Measurements from ENCODE around the gene ID3.

GRCh38 chr1:22341925-22342611 is 109.6 kb upstream of the ZBTB40 start:
- PRO-cap: no peak

GRCh38 chr1:22418676-22419235 is 32.9 kb upstream of the ZBTB40 start:
- PRO-cap: no peak

GRCh38 chr1:22702135-22702801 is 8.4 kb upstream of the EPHB2 start:
- PRO-cap: no peak

DNA sequence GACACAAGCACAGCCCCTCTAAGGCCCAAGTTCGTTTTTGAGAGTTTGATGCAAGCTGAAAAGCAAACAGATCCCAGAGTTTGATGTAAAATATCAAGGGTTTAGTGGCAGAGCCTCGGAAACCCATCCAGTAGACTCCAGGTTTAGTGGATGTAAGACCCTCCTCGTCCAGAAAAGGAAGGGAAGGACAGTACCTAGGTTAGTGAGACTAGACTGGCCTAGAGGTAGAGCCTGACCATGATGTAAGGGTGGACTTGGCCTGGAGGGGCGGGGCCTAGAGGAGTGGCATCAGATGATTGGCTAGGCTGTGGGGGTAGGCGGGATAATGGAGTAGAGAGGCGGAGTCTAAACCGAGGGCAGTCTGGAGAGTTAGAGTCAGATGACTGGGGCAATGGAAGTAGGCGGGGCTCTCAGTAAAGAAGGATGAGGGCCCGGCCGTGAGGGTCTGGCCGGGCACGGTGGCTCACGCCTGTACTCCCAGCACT is 70.0 kb downstream of the EPHB2 start:
- PRO-cap: no peak

GRCh38 chr1:22792461-22793150 is 82.0 kb downstream of the EPHB2 start:
- PRO-cap: no peak

GRCh38 chr1:22794484-22795010 is 83.9 kb downstream of the EPHB2 start:
- PRO-cap: no peak

GRCh38 chr1:22929053-22929361 is 43.7 kb downstream of the LACTBL1 start:
- PRO-cap: no peak

- PRO-cap: no peak
Measured at GRCh38 chr1:23082247-23082708, 63.0 kb downstream of the KDM1A start.

- PRO-cap: no peak
Measured at GRCh38 chr1:23097147-23097612, 77.9 kb downstream of the KDM1A start.

DNA sequence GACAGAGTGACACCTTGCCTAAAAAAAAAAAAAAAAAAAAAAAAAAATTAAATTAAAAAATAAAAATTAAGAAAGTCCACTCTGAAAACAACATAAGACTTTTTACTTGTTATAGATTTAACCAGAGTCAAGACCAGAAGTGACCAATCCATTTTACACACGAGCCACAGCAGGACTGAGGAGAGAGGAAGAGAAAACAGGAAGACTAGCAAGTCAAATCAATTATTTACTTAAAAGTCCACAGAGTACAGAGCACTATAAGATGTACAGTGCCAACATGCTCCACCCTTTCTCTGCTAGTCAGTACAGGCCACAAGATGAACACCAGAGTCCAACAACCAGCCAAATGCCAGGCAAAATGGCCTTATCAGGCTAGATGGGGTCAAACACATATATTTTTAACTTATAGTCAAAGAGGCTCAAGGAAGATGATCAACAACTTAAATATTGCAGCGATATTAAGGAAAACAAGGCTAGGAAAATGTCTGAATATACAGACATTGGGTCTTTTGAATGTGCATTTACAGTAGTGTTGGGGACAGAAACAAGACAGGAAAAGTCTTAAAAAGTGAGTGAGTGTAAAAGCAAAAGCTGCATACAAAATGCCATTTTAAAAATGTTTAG is 68.1 kb downstream of the HTR1D start:
- PRO-cap: no peak

GRCh38 chr1:23304120-23304768 is 39.8 kb downstream of the HNRNPR start:
- PRO-cap: no peak

DNA sequence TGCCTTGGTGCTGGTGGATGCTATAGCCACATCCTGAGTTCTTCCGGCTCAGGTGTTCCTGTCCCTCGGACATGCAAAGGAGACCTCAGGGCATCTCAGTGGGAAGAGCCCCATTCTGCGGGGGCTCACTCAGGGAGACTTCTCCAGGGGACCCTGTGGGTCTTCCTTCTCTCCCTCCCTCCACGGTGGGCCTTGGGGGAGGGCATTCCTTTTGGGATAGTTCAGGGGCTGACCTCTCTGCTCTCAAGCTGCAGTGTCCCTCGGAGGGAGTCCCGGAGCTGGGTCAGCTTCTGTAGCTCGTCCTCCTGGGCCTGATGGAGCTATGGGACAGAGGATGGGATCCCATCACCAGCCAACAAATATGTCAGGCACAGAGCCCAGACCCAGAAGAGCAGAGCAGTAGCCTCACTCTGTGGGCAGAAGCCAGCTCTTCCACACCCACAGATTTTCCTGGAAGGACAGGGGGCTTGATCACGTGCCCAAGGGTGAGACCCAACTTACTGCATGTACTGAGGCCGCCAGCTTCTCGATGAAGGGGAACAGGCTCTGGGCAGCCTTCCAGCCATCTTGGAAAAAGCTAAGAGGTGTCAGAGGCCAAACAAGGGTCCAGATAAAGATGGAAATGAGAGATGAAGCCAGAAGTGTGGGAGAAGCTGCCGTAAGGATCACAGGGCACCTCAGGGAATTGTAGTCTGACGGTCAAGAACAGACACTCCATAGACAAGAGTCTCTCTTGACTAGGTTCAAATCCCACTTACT is 16.8 kb upstream of the TCEA3 start:
- PRO-cap: no peak

DNA sequence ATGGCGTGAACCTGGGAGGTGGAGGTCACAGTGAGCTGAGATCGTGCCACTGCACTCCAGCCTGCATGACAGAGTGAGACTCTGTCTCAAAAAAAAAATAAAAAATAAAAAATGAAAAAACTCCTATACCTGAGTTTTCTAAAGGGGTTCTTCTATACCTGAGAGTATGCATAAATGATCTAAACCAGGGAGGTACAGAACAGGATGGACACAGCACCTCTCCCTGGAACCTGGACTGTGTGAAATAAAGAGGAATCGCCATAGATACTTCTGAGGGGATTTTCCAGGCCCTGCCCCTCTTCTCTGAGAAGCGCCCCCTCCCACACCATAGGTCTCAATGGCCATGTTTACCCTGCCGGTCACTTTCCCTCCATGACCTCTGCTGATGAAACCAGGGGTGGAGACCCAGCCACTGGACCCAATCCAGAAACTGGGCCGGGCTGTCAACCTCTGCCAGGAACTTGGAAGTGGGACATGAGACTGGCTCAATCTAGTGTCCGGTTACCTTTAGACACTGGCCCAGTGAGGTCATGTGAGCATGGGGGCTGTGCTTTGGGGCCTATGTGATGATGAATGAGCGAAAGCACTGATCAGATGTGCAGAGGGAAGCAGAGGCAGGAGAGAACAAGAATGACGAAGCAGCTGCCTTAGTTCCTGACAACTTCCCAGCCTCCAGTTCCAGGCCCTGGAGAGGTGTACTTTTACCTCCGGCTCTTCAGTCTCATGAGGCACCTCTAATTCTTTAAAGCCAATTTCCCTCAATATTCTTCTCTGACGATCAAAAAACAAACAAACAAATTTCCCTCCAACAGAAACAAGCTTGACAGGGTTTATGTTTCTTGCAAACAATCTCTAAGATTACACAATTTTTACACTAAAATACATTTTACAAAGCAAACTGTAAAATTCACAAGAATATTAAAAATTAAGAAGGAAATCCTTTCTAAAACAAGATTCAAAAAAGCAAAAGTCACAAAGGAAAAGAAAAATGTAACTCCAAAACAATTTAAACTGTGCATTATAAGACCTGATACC is 5.0 kb downstream of the ASAP3 start:
- PRO-cap: unidirectional peak, plus-strand start at position 593 of the sequence

- PRO-cap: no peak
Measured at GRCh38 chr1:23525781-23526811, 4.9 kb downstream of the E2F2 start.

GRCh38 chr1:23558763-23559730 is at the start of gene ID3:
TSS of gene ID3 (minus strand) at chr1:23559501.
- PRO-cap: unidirectional peak, minus-strand start at chr1:23558899; bidirectional peak, plus-strand start at chr1:23559644, minus-strand start at chr1:23559436

- PRO-cap: bidirectional peak, plus-strand start at chr1:23568368, minus-strand start at chr1:23568087
Measured at GRCh38 chr1:23567970-23568125, 8.5 kb upstream of the ID3 start.

GRCh38 chr1:23577076-23577938 is 18.0 kb upstream of the ID3 start:
- PRO-cap: bidirectional peak, plus-strand start at chr1:23577589, minus-strand start at chr1:23577499; unidirectional peak, minus-strand start at chr1:23577680

- PRO-cap: bidirectional peak, plus-strand start at chr1:23581485, minus-strand start at chr1:23581314
Measured at GRCh38 chr1:23581199-23581836, 22.0 kb upstream of the ID3 start.

DNA sequence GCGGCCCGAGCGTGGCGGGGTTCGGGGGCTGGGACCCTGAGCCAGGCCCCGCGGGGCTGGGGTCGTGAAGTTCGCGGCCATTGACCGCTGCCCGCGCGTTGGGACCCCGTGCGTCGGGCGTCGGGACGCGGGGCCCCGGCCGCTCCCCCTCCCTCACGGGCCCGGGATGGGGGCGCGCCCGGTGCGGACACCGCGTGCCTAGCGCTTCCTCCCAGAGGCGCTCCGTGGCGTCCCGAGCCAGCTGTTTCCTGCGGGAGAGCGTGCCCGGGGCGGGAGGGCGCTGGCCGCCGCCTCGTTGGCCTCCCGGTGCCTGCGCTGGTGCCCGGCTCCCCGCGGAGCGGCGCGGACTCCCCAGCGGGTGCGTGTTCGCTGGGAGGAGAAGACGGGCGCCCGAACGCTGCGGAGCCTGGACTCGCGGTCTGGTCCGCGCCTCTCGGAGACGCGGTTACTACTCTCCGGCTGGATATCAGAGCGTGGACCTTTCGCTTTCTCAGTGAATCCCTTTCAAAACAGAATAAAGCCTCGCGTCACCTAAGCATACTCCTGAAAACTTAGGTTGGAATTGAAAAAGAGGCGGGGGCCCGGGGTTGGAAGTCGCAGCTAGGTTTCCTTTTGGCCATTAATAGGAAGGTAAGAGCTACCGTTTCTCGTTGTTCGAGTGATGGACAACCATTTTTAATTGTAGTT is 513 bp downstream of the ELOA start:
- PRO-cap: bidirectional peak, plus-strand start at position 255 of the sequence, minus-strand start at position 226 of the sequence

GRCh38 chr1:23796443-23797006 is 4.0 kb downstream of the GALE start:
- PRO-cap: no peak